Measurements from ENCODE around the genes ATP5MC2, HOXC6, HOXC5, HOXC4 and COPZ1.

- RAMPAGE, long total RNA, result no peak
- RRBS, result no CpG with 5 or more reads among the region's 2 CpGs
Observed at GRCh38 chr12:53674838-53675367, 980 bp downstream of the ATP5MC2 start.

DNA sequence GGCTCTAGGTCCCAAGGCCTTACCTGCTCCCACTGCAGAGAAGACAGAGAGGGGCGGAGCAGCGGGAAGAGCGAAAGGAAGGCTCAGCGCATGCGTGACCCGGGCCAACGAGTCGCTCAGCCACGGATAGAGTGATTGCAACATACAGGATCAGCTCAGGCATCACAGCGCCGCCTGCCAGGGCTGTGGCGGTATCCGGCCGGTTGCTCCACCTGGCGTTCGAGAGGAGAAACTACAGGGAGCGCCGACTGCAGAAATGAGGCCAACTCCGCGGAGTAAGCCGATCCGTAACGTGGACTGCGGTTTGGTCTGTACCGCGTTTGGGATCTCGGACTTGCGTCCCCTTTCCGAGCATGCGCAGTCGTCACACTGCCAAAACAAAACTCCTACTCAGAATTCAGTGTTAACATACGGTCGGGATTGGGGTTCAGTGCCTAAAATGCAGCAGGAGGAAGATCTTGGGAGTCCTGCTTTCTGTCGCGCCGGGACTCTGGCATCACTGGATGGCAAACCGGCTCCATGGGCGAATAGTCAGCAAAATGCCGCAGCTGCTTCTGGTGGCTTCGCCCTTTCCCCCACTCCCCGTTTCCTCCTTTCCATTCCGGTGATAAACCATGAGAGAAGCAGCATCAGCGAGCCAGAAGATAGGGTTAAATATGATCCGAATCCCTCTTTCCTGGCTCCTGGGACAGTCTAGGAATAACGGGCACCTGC lies at the start of gene ATP5MC2:
ATP5MC2 (minus strand) TSS at position 54 of the 714 bp plus-strand sequence.
- RAMPAGE, long total RNA, result start-site peak on the minus strand centred at position 51 of the sequence, 31 bp wide, 1,680 and 2,692 reads in 2 replicates
- RRBS, result 2% methylated on average over 9 of the region's 45 CpGs

GRCh38 chr12:53726704-53727285 lies 457 bp downstream of the CALCOCO1 start:
- RAMPAGE, long total RNA, result no peak
- RRBS, result no CpG with 5 or more reads among the region's 17 CpGs

GRCh38 chr12:53984405-53984653 lies 617 bp upstream of the HOXC10 start:
- RAMPAGE, long total RNA, result no peak
- RRBS, result no CpG with 5 or more reads among the region's 6 CpGs

DNA sequence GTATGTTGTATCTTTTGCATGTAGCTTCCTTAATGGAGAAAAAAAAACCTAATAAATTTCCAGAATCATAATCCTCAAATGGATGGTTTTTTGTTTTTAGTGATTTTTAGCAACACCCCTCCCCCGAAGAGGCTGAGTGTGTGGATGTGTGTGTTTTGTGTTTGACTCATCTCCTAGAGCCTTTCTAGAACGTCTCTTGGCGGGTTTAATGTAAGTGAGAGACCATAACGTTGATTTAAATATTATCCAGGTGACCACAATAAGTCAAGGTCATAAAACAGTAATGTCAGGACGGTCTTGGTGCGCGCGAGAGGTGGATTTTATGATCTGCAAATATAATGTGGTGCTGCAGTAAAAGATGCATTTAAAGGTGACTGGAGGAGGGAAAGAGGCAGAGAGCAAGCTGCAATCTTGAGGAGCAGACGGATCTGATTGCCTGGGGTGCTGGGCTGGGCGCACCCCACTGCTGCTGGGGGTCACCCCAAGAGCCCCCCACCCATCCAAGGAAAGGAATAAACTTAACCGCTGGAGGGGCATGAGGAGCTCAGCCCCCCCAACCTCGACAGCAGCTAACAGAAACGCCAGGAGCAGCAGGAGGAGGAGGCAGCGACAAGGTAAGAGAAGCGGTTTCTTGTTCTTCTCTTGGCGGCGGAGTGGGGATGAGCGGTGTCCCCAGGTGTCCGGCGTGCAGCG lies 5.4 kb downstream of the HOXC10 start:
- RAMPAGE, long total RNA, result no peak
- RRBS, result no CpG with 5 or more reads among the region's 21 CpGs

DNA sequence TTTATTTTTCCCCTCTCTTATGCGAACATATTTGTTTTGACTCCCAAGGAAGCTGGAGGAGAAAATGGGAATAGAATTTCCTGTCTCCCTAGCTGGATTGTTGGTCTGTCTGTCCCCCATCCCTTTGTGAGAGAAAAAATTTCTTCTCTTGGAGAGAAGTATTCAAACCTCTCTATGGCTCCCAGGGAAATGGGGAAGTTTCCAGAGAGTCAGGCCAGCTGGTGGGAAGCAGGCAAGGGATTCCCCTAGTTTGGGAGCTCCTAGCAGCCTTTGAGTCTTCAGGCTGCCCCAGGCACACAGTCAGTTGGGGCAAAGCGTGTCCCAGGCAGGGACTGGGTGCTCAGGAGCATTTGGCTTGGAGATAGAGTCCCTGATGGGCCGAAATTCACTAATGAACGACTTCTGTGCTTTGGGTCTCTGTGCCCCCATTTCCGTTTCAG lies 6.8 kb upstream of the HOXC9 start:
- RAMPAGE, long total RNA, result no peak
- RRBS, result no CpG with 5 or more reads among the region's 5 CpGs

GRCh38 chr12:53997711-53998330 lies 2.1 kb upstream of the HOXC9 start:
- RAMPAGE, long total RNA, result no peak
- RRBS, result 7% methylated on average over 6 of the region's 16 CpGs

- RAMPAGE, long total RNA, result no peak
- RRBS, result 4% methylated on average over 8 of the region's 48 CpGs
Observed at GRCh38 chr12:54017589-54018574, 9.1 kb downstream of the HOXC8 start.

DNA sequence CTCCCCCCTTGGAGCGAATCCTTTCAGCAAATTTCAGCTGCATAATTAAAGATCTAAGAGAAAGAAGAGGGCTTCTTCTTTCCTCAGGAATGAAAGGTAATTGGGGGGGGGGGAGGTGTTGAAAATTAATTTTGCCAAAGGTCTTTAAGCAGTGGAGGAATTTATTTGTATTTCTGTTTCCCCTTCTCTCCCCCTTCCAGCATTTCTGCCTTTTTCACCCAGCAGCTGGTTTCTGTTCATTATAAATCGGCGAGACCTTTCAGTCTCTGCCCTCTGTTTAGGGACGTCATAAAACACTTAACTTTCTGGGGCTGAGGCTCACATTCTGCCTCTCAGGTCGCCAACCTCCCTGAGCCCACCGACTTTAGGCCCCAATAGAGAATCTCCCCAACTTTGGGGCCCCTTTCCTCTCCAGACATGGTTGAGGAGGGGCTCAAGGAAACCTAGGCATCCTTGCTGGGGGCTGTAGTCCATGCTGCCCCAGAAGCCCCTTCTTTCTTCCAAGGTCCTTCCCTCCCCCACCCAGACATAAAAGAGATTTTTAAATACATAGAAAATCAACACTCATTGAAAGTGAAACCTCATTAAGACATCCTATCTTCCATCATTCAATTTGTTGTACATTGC lies 2.7 kb upstream of the HOXC6 start:
- RAMPAGE, long total RNA, result no peak
- RRBS, result no CpG with 5 or more reads among the region's 6 CpGs

- RAMPAGE, long total RNA, result no peak
- RRBS, result 15% methylated on average over 8 of the region's 24 CpGs
Observed at GRCh38 chr12:54028082-54028927, at the start of gene HOXC6. TSS of gene HOXC6 (plus strand) at chr12:54028440.

- RAMPAGE, long total RNA, result no peak
- RRBS, result 2% methylated on average over 19 of the region's 68 CpGs
Observed at GRCh38 chr12:54032771-54033953, at the start of gene HOXC5. TSS of gene HOXC5 (plus strand) at chr12:54033050.

GRCh38 chr12:54053568-54054388 lies at the start of gene HOXC4:
TSS of gene HOXC4 (plus strand) at chr12:54053835.
- RAMPAGE, long total RNA, result no peak
- RRBS, result 5% methylated on average over 6 of the region's 45 CpGs

- RAMPAGE, long total RNA, result no peak
- RRBS, result no CpG with 5 or more reads among the region's 15 CpGs
Observed at GRCh38 chr12:54077790-54078519, 24.3 kb downstream of the HOXC4 start.

GRCh38 chr12:54182868-54183251 lies 5.9 kb downstream of the SMUG1 start:
- RAMPAGE, long total RNA, result no peak
- RRBS, result no CpG with 5 or more reads among the region's 4 CpGs

DNA sequence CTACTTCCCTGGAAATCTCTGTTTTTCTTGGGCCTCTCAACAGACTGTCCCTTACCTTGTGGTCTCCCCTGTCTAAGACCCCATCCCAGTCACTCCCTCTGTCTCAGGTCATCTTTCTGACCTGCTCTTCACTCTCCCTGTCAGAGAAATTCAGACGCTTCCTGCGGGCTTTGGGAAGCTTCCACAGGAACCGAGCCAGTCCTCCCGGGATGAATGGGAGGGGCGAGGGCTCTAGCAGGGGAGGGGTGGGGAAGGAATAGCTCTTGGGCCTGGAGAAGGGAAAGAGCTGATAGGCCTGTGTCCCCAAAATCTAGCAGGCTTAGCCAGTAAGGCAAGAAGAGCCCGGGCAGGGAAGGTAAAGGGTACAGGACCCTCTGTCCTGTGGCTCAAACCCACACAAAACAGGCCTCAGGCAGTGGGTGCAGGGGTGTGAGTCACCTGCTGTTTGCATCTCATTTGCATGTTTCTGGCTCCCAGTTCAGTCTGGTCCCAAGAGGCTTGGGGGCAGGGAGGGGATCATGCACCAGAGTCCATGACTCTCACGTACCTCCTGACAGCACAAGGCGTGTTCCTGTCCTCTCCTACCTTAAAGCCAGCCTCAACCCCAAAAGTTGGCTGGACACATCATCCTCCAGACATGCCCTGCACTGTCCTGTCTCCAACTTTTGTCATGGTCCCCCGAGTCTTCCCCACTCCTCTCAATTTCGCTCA lies 8.7 kb upstream of the SMUG1 start:
- RAMPAGE, long total RNA, result no peak
- RRBS, result no CpG with 5 or more reads among the region's 10 CpGs

DNA sequence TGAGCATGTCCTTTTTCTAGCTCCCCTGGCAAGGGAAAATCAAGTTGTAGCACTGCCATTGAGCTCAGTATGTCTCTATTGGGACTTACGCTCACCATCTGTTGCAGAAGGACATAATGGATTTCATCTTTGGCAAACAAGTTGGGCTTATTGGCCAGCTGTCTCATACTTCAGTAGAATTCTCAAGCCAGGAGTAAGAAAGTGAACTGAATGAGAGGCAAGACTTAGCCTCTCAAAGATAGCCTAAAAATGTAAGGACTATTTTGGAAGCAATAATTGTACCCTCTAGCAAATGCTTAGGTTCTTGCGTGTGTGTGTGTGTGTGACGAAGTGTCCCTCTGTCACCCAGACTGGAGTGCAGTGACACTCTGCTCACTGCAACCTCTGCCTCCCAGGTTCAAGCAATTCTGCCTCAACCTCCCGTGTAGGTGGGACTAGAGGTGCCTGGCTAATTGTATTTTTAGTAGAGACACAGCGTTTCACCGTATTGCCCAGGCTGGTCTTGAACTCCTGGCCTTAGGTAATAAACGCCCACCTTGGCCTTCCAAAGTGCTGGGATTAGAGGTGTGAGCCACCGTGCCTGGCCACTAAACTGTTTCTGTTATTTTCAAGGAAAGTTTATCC lies 6.9 kb downstream of the HNRNPA1 start:
- RAMPAGE, long total RNA, result no peak
- RRBS, result no CpG with 5 or more reads among the region's 8 CpGs

DNA sequence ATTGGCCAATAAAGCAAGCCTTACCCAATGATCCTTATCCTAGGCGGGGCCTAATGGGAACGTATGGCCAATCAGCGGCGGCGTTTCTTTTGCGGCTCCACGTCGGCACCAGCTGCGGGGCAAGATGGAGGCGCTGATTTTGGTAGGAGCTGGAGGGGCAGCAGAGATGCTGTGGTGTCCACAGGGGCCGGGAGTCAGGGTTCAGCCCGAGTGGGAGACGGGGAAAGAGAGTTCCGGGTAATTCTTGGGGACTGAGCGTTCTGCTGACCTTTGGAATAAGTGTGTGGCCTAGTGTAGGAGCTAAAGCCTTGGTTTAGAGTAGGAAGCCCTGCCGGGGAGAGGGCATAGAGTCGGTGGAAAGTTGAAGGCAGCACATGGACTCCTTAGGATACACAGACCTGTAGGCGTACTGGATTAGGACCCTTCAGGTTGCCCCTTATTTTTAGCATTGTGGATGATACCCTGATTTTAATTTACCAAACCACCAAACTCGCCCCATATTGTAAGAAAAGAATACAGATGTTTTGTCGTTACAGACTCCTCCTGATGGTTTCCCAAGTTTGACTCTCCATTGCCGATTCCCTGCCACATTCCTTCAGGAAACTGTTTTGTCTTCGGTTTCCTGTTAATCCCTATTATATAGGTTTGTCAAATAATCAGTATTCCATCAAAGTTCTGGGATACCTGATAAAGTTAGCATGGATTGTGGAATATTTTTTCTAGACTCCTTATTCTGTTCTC lies at the start of gene COPZ1:
COPZ1 (plus strand) TSS at position 92 of the 741 bp plus-strand sequence.
- RAMPAGE, long total RNA, result start-site peak on the plus strand centred at position 104 of the sequence, 29 bp wide, 720 and 1,702 reads in 2 replicates
- RRBS, result 0% methylated on average over 3 of the region's 22 CpGs

DNA sequence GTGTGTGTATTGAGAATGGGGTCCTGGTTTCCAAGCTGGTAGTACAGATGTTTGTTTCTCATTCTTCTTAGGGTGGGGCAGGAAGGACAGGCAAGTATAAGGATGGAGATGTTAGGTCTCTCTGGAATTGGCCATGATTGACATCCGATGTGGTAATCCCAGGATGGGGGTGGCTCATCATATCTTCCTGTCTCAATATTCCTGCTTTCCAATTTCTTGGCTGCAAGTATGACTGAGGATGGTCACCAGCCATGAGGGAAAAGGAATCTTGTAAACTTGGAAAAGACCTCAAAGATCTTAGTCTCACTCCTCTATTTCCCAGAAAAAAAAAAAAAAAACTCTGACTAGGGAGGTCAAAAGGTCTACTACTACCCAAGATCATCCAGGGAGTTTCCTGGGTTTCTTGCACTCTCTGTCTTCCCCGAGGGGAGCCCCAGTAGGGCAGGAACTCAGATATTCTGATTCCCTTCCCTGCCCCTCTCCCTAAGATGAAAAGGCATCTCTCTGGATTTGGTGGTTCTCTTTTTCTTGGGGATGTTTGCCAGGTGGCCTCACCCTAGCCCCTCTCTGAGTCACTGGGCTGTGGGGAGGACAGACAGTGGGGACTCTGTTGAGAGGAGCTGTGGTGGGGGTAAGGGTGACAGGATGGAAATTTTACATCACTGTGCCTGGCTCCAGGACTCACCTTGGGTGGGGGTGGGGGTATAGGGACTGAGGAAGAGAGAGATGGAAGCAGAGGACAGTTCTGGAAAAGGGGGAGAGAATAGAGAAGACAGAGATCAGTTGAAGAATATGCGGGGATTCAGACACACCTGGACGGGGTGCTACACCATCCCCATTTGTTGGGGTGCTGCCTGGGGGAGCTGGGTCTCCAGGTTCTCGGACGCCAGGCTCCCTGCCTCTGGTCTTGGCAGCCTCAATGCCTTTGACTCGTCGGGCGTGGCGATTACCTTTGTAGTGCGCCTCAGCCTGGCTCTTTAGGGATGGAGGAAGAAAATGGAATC lies 9.2 kb upstream of the GPR84 start:
- RAMPAGE, long total RNA, result no peak
- RRBS, result no CpG with 5 or more reads among the region's 11 CpGs

- RAMPAGE, long total RNA, result no peak
- RRBS, result no CpG with 5 or more reads among the region's 3 CpGs
Observed at GRCh38 chr12:54395530-54396707, 11.4 kb upstream of the ZNF385A start.

DNA sequence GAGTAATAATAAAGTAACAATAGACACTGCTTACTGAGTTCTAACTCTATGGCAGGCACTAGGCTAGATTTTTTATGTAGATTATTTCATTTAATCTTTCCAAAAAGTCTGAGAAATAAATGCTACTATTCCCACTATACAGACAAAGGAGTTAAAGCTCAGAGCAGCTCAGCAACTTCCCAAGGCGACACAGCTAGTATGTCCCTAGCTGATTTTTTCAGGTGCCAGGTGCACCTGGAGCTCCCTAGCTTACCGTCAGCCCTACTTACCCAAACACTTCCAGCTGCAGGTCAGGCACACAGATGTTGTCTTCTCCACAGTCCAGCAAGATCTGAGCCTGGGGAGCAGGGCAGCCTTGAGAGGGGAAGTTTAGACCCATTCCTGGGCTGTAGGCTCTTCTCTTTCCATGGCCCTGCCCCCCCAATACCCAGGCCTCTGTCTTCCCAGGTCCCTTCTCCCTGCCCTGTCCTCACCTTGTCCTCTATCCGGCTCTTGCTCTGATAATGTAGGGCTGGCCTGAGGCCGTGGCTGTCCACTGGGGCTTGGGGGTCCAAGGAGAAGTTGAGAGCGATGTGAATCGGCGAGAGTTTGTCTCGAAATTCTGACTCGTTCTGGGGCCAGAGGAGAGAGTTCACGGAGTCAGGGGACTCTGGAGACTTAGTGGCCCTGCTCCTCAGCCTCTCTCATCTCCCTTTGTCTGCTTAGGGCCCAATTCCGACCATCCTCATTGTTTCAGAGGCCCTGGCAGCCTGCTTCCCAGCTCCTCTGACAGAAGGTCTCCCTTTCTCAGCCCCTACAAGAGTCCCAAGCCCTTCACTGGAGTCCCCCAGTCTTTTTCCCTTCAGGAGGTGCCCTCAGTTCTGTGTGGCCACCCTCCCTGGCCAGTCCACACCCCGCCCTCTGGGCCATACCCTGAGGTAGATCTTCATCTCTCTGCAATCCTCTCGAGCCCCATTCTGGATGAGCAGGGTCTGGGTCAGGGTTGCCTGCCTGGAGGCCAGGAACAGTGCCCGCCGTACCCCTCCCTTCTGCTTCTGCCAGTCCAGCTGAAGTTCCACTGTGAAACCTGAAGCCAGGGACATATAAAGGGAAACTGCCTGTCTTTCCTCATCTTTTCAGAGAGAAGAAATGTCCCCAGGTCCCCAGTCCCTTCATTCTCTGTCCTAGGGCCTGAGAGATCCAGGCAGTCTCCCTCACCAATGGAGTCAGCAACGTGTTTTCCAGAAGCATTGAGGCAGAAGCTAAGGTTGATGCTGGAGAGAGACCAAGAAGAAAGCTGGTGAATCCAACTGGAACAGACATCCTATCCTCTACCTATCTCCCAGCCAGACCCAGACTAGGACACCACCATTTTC lies 15.9 kb downstream of the ITGA5 start:
- RAMPAGE, long total RNA, result no peak
- RRBS, result no CpG with 5 or more reads among the region's 16 CpGs